Cardiac muscle cell (in vitro differentiated cells and primary cell): ENCODE measurements around the gene KDM8.

DNA sequence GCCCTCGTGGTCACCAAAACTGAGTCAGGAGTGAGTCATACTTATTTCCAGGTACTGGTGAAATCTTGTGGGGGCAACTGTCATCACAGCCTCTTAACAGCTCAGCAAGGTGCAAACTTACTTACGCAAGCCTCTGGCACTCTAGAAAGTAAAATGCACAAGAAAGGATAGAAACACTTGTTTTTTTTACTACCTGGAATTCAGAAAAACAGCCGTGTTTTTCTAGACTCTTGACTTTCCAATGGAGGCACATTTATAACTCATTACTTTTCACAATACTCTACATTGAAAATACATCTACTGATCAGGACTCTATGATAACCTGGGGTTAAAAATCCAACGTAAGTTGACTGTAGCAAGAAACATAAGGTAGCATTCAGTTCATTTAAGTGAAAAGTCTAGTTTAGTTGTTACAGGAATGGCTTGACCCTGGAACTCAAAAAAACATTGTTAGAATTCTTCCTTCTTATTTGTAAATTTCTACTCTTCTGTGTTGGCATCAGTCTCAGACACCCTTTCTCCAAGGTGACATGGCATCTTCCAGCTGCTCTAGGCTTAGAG lies 468.3 kb upstream of the C16orf82 start:
- RAMPAGE, long total RNA = no peak
- RRBS = no CpG with 5 or more reads among the region's 4 CpGs

DNA sequence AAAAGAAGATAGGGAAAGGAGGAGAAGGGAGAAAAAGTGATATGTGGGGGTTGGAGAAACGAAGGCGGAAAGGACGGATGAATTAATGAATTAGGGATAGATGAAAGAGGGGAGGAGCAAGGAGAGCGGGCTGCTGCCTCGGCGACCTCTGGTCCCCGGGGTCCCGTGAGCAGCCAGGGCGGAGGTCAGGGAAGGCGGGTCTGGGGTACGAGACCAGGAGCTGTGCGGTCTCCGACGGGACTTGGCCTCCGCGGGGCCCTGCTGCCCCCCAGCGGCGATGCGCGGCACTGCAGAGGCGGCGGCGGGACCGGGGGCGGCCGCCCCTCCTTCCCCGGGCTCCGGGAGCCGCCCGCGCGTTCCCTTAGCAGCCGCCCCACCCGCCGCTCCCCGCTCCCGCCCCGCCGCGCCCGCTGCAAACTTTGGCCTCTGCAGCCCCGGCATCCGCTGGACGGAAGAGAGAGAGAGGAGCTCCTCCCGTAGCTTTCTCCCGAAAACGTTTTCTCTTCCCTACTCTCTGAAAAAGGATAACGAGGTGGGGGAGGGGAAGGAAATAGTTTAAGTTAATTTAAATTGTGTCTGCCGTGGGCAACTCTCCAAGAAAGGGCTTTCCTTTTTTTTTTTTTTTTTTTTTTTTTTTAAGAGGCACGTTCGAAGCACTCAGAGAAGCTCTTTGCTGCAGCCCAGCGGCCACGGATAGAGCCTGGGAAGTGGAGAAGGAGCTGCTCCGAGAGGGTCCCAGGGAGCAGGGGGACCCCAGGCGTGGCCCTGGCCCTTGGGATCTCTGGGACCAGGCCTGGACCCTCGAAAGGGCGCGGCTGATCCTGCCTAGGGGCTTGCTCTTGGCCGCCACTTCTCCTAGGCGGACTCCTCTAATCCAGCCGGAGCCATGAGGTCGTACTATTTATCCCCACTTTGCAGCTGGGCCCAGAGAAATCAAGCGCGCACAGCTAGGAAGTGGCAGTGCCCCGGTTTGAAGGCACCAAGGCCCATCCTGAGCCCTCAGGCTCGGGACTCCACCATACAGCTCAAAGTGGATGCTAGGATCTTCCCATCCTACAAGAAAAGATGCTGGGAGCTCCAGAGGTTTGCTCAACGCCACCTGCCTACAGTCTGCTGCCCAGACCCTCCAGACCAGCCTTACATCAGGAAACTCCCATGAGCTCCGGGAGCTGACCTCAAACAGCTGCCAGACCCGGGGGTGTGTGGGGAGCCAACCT lies 43.2 kb downstream of the C16orf82 start:
- RAMPAGE, long total RNA = no peak
- RRBS = 5% methylated on average over 15 of the region's 69 CpGs

- RAMPAGE, long total RNA = no peak
- RRBS = no CpG with 5 or more reads among the region's 10 CpGs
These were observed 29.3 kb upstream of the KDM8 start for GRCh38 chr16:27173828-27174654.

DNA sequence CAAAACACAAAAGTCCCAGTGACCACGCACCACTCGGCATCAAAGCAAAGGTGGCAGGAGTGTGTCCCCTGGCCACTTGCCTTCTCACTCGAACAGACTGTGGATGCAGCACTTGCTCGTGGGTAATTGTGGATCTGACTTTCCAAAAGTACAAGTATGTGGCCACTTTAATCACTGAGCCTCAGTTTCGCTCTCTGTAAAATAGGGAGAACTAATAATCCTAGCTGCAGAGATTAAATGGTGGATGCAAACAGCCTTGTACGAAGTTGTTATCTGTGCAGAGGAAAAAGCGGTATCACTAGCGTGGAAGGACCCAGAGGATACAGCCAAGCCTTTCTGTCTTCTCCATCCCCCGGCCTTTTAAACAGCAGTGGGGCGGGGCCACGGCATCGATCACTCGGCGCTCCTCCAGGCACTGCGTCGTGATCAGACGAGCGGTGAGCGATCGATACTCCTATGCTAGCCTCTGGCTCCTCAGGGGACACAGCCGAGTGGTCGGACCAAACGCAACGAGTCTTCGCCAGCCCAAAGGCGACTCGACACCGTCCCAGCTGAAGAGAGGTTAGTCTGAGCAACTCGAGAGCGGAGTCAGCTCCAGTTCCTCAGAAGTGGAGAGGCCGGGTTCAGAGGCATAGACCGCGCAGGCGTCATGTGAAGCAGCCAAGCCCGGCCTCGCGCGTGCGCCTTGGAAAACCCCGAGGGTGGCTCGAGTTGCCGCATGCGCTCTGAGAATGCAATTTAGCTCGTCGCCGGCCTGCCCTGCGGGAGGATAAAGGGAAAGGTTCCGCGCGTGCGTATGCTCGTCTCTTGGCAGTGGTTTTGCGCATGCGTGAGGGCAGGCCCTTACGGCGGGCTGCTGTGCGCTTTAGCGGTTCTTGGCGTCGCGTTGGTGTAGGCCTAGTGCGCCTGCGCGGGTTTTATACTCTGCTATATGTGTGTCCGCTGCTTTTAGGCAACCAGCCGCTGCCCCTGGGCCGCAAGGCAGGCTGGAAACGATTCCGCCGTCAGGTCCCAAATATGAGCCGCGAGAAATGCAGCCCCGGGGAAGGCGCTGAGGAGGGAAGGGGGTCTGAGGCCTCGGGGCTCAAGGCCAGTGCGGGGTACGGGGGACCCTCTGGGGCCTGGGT lies at the start of gene KDM8:
Gene KDM8, plus strand, starts transcription at position 451 of the 1,127 bp plus-strand sequence.
- RAMPAGE, long total RNA = no peak
- RRBS = 2% methylated on average over 17 of the region's 77 CpGs

DNA sequence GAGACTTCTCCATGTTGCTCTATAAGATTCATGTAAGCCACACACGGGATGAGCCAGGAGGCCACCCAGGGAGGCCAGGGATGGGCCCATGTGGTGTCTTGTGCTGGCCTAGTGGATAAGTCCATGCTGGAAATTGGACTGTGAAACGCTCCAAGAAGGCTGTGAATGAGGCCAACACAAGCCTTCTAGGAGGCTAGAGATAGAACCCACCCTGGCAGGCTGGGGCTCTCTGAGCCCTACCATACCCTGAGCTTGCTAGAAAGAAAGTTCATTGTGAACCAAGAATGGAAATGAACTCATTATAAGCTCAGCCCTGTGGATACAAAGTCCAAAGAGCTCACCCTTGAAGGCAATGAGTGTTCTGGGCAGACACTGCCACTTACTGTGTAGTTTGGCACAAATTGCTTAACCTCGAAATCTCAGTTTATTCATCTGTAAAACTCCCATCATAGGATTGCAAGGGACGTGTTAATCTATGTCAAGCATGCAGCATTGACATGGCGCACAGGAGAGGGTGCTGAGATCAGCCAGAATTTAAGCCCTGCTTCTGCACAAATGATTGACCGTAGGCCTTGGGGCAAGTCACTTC lies 5.4 kb downstream of the KDM8 start:
- RAMPAGE, long total RNA = no peak
- RRBS = no CpG with 5 or more reads among the region's 6 CpGs

- RAMPAGE, long total RNA = no peak
- RRBS = no CpG with 5 or more reads among the region's 16 CpGs
These were observed 30.4 kb downstream of the NSMCE1 start for GRCh38 chr16:27238026-27238669.

GRCh38 chr16:27316345-27316664 lies 2.5 kb downstream of the IL4R start:
- RAMPAGE, long total RNA = no peak
- RRBS = no CpG with 5 or more reads among the region's 5 CpGs

- RAMPAGE, long total RNA = no peak
- RRBS = no CpG with 5 or more reads among the region's 8 CpGs
These were observed 5.1 kb downstream of the IL4R start for GRCh38 chr16:27318798-27319340.

DNA sequence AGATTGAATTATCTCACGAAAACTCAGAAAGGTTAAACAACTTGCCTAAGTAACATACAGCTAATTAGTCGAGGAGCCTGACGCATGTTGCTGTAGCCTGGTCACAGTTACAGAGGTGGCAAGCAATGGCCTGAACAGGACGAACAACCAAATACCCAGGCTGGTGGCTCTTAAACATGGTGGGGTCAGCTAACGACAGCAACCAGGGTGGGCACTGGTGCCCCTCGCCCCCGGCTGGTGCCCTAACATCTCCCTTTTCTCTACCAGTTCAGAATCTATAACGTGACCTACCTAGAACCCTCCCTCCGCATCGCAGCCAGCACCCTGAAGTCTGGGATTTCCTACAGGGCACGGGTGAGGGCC lies 38.5 kb downstream of the IL4R start:
- RAMPAGE, long total RNA = no peak
- RRBS = no CpG with 5 or more reads among the region's 11 CpGs

GRCh38 chr16:27367413-27368406 lies 34.3 kb upstream of the IL21R start:
- RAMPAGE, long total RNA = no peak
- RRBS = 5% methylated on average over 5 of the region's 29 CpGs

- RAMPAGE, long total RNA = no peak
- RRBS = 78% methylated on average over 2 of the region's 7 CpGs
These were observed 27.8 kb upstream of the IL21R start for GRCh38 chr16:27374150-27374661.

DNA sequence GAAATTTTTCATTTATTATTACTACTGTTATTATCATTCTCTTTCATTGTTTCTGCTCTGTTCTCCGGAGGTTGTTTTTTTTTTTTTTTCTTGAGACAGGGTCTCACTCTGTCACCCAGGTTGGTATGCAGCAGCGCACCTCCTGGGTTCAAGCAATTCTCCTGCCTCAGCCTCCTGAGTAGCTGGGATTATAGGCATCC lies 115.0 kb downstream of the KATNIP start:
- RAMPAGE, long total RNA = no peak
- RRBS = no CpG with 5 or more reads among the region's 2 CpGs

- RAMPAGE, long total RNA = no peak
- RRBS = no CpG with 5 or more reads among the region's 14 CpGs
These were observed 171.6 kb downstream of the KATNIP start for GRCh38 chr16:27721356-27722056.

- RAMPAGE, long total RNA = no peak
- RRBS = no CpG with 5 or more reads among the region's 3 CpGs
These were observed 58.0 kb upstream of the GSG1L start for GRCh38 chr16:28121388-28121976.

- RAMPAGE, long total RNA = no peak
- RRBS = no CpG with 5 or more reads among the region's 9 CpGs
These were observed 64.7 kb upstream of the GSG1L start for GRCh38 chr16:28128022-28128869.

DNA sequence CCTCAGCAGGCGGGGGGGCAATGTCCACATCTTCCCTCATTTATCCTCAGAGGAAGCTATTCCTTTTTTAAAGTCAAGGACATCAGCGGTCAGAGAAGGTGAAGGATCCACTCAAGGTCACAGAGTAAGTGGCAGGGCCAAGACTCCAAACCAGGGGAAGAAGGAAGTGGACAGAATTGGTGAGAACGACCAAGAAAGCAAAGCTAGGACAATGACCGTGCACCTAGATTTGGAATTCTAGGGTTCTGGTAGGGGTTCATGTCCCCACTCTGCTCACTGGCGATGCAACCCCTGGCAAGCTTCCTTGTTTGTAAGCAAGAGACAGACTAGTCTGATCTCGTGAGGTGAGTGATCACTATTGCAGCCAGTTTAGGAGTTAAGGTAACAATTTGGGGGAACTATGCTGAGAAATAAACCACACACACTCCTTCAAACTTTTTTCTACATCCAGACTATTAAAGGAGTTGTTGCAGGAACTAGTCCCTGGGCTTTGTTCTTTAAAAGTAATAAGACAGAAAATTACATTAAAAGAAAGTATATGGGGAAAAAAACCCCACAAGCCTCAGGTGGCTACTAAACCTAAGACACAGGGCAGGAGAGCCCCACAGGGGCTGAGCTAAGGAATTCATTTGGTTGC lies 48.1 kb downstream of the XPO6 start:
- RAMPAGE, long total RNA = no peak
- RRBS = no CpG with 5 or more reads among the region's 6 CpGs

- RAMPAGE, long total RNA = no peak
- RRBS = no CpG with 5 or more reads among the region's 2 CpGs
These were observed 46.1 kb downstream of the XPO6 start for GRCh38 chr16:28165603-28166222.

- RAMPAGE, long total RNA = no peak
- RRBS = no CpG with 5 or more reads among the region's 1 CpG
These were observed 32.1 kb upstream of the SBK1 start for GRCh38 chr16:28260221-28260601.

- RAMPAGE, long total RNA = no peak
- RRBS = 2% methylated on average over 8 of the region's 42 CpGs
These were observed 14.5 kb upstream of the SBK1 start for GRCh38 chr16:28277659-28278452.

DNA sequence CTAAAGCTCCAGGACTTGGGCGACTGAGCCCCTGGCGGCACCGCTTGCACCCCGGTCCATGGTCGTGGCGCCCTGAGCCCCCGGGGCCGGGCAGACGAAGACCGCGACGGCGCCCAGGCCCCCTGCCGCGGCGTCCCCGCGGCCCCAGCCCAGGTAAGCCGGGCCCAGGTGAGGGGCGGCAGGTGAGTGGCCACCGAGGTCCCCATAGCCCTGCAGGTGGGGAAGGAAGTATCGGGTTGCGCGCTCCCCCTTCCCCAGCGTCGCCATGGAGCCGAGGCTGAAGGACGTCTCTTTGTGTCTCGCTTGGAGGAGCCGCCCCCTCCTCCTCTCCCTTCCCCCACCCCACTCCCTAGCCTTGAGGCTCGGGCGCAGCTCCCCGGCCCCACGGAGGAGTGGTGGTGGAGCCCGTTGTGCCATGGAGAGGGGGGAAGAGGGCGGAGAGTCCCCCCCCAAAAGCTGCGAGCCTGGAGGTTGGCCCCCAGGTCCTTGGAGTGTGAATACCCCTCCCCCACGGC lies 880 bp downstream of the SBK1 start:
- RAMPAGE, long total RNA = no peak
- RRBS = 2% methylated on average over 16 of the region's 38 CpGs